Thoracic aorta endothelial cell (primary cell): ENCODE measurements around a stretch of chr7.

DNA sequence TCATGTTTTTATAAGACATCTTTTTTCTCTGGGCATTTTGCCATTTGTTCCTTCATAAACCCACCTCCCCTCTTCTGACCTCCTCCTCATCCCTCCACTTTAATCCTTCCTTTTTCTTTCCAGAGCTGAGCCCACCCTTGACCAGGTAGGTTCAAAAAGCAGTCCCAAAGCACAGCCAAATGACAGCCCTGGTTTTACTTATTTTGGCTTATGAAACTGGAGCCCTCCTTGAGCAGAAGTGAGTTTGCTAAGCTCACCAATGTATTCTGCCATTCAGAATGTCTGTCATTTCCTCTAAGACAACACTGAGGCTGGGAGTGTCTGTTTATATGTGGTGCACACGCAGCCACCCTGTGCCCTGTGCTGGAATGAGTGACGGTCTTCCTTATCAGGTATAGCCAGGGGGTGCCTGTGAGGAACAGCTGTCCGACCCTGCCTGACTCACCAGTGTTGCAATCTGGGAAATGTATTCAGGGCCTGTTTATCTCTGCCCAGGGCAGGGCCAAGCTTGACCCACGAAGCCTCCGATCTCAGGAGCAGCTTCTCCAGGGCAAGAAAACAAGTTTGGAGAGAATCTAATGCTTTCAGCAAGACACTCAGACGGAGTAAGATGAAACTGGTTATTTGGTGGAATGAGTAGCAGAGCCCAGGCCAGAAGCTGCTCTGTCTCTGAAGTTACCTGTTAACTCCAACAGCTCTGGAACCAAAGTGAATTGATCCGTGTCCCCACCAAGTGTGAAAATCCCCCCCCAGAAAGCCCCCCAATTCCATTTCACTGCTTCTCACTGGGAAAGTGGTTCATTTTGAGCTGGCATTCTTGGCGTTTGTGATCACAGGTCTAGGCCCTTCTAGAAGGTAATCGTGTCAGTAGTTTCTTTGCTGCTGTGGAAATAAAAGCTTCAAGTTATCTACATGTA, 5.9 kb upstream of the UBE2H start:
- CAGE, long polyA plus RNA = no peak

GRCh38 chr7:130206141-130206516, 923 bp upstream of the TMEM209 start:
- CAGE, long polyA plus RNA = no peak

DNA sequence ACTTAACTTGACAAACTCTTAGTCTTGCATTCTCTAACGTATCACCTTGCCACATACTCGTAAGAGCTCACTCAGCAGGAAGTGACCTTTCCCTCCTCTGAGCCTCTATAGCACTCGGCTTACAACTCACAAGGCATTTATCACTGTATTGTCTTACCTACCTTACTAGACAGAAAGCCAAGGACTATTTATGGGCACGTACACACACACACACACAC, 21.2 kb downstream of the CEP41 start:
- CAGE, long polyA plus RNA = no peak

DNA sequence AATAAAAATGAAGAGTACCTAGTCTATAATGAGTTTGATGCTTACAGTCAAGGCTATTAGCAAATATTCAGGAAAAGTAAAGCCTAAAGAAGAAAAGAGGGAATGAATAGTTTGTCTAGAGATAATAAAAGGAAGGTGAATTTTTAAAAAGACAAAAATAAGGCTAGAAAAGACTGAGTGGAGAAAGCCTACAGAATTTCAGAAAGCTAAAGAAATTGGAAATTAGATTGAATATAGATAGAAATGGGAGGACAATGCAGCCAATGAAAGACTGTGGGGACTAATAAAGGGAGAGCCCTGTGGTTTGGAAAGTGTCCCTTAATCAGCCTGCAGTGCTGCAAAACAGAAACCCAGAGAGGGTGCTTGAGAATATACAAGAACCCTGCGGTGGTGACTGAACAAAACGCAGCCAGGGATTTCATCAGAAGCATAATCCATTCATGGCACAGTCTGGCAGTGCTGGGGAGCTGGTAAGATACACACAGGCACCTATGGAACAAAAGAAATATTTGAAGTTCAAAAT, 19.2 kb downstream of the CEP41 start:
- CAGE, long polyA plus RNA = no peak

DNA sequence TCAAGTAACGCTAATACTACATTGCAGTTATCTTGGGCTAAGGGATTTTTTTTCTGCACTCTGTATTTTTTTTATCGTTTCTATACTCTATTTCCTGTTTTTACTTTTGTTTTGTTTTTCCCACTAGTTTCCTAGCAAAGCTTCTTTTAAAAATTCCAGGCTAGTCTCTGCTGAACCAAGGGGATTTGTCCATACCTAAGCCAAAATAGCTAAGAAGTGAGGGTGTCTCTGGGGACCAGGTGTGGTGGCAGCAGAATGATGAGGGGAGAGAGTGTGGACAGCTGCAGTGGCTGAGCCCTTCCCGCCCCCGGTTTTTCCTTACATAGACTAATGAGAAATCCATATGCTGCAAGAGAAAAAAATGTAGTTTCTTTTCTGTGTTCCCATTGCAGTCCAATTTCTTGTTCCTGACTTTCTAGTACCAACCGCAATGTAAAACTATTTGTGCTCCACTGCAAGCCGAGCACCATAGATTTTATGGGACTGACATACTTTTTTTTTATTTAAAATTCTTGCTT, 10.1 kb downstream of the CEP41 start:
- CAGE, long polyA plus RNA = no peak

DNA sequence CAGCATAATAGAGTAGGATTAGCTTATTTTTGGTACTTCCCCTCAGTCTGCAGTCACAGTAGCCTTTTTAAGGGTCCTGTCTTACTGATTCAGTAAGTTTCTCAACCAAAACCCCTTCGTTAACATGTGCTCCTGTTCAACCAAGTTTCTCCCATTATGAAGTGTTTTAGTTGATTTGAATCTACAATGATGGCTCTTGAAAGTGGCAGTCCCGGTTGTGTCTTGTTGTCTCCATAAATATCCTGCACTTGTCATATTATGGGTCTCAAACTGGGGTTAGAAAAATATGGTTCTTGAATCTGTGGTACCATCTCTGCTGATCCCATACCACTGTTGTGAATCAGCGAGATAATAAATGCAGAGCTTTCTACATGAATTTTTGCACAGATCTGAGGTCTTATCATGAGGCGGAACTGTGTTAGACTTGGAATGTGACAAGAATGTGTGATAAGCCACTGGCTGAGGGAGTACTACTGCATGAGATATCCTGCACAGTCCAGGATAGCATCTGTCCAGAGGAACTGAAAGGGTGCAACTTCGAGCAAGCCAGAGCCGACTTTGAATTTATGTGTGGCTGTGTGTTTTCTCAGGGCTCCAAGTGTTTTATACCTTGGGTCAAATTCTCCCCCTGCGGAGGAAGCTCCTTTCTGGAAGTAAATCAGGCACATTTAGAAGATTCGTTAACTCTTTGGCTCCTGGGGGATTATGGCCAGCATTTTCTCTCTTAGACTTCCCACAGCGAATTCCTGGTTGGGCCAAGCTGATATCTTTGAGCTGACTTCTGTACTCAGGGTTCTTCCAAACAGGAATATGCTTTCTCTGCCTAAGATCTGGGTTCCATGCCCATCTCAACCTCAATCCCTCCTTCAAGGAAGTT, 2.8 kb upstream of the MEST start:
- CAGE, long polyA plus RNA = no peak

DNA sequence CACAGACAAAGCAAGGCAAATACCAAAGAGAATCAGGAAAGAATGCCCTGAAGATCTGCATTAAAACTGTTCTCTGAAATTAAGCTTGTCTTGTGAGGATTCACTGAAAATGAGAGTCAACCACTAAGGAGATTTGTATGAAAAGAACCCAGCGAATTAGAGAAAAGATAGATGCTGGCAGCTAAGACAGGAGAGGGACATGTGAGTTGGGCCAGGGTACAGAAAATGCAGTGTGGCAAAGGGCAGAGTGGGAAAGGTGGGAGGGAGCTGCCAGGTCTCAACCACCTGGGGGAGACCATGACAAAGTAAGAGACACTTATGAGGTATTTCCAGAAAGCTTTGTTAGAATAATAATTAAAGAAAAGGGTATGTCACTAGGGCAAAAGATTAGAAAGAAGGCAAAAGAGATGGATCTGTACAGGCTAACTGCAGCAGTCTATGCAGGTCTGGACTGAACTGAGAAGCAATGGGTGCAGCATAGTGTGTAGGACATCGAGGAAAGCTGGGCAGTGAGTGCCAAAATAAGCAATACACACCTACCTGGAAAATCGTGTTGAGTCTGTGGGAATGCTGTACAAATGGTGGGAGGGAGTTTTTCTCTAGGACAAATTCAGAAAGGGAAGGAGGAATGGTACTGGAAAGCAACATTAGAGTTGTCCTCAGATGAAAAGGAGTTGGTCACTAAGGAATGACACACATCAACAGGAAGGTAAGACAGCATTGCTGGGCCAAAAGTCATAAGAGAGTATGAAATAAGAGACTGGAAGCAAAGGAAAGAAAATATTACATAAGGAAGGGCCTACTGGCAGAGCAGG, 19.2 kb downstream of the MEST start:
- CAGE, long polyA plus RNA = no peak

GRCh38 chr7:130541115-130541812, 49.4 kb downstream of the MEST start:
- CAGE, long polyA plus RNA = no peak

DNA sequence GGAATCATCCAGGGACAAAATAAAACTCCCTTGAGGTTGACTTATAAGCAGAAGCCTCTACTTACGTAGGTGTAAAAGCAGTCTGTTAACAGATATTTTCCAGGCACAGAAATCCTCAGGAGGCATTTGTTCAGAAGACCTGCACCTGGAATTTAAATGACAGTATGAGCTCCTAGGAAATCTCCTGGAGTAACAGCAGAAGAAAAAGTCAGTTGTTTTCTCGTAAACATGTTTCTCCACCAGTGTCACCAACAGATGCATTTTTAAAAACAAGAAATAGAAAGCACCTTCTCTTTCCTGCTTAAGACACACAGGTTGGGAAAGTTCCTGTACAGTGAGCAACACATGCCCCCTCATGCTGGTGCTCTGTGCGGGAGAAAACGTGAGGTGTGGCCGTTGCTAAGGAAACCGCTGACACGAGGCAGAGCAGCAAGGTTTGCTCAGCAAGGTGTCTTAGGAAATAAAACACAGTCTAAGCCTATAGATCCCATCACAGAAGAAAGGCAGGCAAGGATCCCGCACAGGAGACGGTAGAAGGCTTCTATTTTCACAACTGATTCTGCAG, 150.3 kb upstream of the KLF14 start:
- CAGE, long polyA plus RNA = no peak

- CAGE, long polyA plus RNA = no peak
These were observed 176.1 kb upstream of the KLF14 start for GRCh38 chr7:130909994-130910647.

DNA sequence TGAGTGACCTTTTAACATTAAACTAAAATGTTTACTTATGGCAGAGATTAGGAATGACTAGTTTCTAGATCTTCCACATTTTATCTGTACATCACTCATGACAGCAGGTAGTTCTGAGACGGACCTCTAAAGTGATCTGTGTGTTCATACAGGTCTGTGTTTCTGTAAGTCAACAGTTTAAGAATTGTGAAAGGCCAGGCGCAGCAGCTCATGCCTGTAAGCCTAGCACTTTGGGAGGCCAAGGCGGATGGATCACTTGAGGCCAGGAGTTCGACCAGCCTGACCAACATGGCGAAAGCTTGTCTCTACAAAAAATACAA, 191.4 kb upstream of the KLF14 start:
- CAGE, long polyA plus RNA = no peak

GRCh38 chr7:130950845-130951362, 216.9 kb upstream of the KLF14 start:
- CAGE, long polyA plus RNA = no peak

- CAGE, long polyA plus RNA = no peak
These were observed 255.6 kb upstream of the KLF14 start for GRCh38 chr7:130989608-130989930.

- CAGE, long polyA plus RNA = no peak
These were observed 255.8 kb upstream of the MKLN1 start for GRCh38 chr7:131071653-131072507.

- CAGE, long polyA plus RNA = no peak
These were observed 251.7 kb upstream of the MKLN1 start for GRCh38 chr7:131075800-131076508.

DNA sequence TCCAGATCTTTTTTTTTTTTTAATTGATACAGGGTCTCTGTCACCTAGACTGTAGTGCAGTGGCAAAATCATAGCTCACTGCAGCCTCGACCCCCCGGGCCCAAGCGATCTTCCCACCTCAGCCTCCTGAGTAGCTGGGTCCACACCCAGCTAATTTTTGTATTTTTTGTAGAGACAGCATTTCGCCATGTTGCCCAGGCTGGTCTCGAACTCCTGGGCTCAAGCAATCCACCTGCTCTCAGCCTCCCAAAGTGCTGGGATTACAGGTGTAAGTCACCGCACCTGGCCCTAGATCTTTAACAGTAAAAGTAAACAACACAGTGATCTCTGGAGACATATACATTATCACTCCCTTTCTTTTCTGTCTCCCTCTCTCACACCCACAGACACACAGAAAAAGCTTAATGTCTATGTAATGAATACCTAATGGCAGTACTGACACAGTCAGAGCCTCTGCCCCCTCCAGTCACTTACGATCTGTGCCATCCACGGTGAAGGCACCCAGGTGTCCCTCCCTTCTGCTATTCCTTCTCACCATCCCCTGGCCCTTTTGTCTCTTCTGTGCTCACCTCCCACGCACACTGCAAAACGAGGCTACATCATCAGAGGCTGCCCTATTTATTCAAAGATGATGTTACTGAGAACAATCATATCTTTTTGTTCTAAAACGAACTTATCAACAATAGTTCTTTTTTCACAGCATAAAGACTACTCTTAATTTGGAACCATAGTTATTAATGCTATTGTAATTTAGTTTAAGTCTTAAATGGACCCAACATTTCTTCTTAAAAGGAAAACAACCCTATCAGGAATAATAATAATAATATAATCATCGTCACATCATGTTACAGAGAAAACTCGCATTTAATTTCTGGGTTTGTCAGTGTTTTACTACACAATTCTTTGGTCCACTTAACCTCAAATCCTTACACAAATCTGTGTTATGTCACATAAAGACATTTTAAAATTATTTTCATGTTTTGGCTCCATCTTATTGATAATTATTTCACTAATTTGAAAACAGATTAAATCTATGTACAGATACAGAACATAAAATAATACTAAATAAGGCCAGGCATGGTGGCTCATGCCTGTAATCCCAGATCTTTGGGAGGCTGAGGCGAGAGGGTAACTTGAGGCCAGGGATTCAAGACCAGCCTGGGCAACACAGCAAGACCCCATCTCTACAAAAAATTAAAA, 246.9 kb upstream of the MKLN1 start:
- CAGE, long polyA plus RNA = no peak

GRCh38 chr7:131105109-131105475, 222.6 kb upstream of the MKLN1 start:
- CAGE, long polyA plus RNA = no peak

DNA sequence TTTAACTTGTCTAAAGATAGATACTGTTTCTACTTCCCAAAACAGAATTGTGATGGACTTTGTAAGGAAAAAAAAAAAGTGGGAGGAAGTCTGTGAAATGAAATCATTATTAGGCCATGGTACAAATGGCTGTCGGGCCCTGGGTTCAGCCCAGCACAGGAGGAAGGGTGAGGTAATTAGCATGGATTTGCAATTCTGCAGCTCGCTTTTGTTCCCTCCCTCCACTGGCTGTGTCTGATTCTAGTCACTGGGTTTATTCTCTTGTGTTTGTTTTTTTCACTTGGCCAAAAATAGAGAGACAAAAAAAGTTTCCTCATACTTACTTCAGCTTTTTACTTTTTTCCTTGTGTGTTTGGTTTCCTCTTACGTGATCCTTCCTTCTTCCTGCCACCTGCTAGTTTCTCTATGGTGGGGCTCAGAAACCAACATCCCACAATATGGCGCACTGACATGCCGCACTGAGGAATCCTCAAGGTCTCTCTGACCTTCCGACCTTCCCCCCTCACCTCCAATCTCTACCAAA, 108.1 kb upstream of the MKLN1 start:
- CAGE, long polyA plus RNA = no peak

- CAGE, long polyA plus RNA = no peak
These were observed 26.6 kb upstream of the MKLN1 start for GRCh38 chr7:131300958-131301643.

DNA sequence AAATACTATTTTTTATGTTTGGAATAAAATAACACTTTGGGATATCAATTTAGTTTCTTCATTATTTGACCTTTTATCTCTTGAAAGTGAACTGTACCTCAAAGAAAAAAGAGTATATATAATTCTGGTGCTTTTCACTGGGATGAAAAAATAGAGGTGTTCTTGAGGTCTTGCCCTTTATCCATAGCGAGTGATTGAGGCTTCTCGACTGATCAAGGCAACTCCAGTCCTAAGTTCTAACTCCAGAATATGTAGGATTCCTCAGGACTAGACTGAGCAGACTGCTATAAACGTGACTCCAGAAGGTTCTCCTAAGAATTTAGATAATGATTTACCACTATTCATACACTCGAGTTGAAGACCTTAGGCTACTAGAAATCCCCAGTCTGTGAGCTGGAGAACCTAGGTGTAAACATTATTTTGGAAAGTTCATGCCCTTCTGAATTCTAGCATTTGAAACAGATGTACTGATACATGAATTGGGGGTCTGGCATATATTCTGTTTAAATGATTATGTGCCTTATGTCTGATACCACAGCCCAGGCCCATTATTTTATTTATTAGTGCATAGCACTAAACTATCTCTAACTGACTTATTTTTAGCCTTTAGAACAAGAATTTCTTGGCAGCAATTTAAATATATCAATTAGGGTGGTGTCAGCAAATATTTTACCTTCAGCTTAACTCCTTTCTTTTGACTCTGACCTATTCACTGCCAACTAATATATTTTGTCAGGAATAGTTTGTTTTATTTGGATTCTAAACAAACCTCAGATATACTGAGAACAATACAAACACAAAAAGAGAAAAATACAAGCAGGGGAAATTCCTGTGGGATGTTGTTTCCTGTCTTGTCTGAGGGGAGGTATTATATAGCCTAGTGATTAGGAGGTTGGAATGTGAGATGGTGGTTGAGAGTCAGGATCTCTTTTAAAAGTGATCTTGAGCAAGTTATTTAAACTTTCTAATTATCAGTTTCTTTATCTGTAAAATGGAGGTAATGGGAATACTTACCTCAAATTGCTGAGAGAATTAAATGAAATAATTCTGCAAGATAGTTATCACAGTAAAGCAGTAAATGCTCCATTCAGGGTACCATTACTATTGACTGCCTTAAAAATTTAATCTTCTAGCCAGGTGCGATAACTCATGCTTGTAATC, 75.8 kb downstream of the PODXL start:
- CAGE, long polyA plus RNA = no peak